Thoracic aorta (tissue), 1 donor: ENCODE data around the gene BPNT1.

- RAMPAGE, long total RNA = no peak
Measured at GRCh38 chr1:213984912-213985930, 2.6 kb upstream of the PROX1 start.

- RAMPAGE, long total RNA = no peak
Measured at GRCh38 chr1:214014718-214015203, 27.0 kb downstream of the PROX1 start.

GRCh38 chr1:214026821-214027412 is 39.1 kb downstream of the PROX1 start:
- RAMPAGE, long total RNA = no peak

DNA sequence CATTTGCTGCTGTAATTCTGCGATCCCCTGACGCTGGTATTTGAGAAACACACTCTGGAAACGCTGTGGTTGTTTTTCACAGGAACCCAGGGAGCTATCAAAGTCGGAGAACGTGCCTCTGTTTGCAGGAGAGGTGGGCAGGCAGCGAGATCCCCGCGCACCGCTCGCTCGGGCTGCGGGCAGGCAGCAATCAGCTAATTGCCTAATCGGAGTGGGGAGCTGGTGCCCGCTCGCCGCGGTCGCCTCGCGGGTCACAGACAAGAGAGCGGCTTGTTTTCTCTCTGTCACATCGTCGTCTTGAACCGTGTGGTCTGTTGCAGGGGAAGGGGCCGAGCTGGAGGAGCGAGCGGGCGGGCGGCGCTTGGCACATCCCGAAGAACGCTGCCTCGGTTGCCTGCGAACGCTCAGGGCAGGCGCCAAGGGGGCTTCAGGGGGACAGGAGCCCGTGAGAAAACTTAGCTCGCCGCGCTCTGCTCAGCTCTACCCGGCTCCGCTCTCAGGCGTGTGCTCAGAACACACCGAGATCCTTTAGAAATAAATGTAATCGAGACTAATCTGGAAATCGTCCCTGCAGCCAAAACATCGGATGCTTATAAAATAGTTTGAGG is 93.7 kb upstream of the SMYD2 start:
- RAMPAGE, long total RNA = no peak

DNA sequence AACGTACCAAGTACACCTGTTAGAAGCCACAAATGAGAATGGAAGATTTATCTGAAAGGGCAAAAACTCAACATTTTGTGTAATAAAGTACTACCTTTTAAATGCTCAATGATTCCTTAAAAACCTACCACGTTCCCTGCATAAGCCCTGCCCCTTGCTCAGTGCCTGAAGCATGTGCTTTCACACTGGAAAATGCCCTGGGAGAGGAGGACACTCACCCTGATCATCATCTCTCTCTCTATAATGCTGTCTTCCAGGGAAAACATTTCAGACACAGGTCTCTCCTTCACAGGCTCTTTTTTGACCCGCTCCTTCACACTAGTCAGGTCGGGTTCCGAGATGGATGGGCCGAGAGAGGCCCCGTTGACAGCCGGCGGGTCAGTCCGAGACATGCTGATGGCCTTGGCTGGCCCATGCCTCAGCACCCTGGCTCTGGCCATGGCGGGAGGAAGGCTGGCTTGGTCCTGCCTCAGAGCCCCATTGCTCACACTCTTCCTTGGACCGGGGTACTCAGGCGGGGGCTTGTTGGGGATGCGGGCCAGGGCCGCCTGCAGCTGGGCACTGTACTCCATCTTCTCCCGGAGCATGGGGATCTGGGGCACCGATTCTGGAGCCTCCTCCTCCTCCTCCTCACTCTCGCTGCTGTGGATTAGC is 102.3 kb downstream of the SMYD2 start:
- RAMPAGE, long total RNA = start-site peak on the minus strand centred at position 346 of the sequence, 69 bp wide, 23 reads

DNA sequence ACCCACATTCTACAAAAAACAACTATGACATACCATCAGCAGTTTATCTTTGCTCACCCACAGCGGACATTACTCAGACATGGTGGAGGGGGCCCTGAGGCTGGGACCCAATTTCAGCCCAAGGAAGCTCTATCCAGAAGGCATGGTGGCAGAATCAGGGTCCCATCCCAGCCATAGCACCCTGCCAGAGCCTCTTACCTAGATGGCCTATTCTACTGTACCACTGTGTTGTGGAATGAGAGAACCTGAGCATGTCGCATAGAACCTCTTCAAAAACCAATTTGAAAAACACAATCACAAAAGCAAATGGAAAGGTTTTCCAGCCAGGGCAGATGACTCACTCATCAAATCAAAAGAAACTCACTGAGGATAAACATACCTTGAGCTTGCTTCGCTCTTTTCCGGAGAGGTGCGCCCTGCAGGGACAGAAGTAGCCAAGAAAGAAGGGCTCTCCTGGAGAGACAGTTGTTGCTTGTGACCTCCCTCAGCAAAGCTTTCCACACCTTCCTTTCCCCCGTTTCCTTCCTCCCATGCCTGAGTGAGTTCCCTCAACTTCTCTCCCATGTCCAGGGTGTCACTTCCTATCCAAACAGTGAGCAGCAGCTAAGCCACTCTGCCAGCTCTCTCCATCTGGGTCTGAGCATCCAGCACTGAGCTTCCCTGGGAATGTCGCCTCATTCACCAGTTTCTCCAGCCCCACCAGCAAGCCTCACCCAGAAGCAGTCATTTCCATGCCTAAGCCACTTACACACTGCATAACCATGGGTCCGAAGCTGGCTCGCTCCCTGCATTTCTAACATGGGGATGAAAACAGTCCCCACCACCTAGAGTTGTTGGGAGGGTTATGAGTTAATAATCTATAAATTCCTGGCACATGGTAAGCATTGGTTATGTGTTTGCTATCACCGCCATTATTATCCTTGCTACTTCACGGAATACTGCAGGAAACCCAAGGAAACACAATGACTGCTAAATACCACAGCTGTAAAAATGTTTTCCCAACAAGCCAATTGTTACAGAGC is 75.1 kb downstream of the PTPN14 start:
- RAMPAGE, long total RNA = no peak

- RAMPAGE, long total RNA = no peak
Measured at GRCh38 chr1:215543161-215543839, 23.8 kb upstream of the KCTD3 start.

- RAMPAGE, long total RNA = no peak
Measured at GRCh38 chr1:215601243-215601579, 34.1 kb downstream of the KCTD3 start.

DNA sequence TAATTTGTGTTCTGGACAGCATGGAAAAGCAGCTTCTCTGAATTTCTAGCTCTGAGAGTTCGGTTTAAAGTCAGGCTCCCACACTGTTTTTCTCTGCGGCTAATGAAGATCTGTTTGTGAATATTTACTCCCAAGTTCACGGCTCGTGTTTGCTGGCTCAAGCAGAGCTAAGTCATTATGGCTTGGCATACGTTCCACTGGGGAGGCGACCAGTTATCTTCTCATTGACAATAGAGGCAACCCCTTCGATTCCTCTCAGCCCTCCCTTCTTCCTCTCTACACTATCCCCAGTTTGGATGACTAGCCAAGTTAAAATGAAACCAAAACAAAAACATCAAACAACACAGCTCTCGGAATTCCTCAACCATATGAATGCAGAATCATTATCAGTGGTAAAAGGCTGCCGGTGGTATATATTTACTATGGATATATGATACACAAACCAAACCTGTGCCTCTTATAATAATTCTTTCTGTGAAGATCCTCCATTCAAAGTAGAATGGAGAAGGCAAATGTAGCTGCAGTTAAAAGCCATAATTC is 108.1 kb upstream of the USH2A start:
- RAMPAGE, long total RNA = no peak

DNA sequence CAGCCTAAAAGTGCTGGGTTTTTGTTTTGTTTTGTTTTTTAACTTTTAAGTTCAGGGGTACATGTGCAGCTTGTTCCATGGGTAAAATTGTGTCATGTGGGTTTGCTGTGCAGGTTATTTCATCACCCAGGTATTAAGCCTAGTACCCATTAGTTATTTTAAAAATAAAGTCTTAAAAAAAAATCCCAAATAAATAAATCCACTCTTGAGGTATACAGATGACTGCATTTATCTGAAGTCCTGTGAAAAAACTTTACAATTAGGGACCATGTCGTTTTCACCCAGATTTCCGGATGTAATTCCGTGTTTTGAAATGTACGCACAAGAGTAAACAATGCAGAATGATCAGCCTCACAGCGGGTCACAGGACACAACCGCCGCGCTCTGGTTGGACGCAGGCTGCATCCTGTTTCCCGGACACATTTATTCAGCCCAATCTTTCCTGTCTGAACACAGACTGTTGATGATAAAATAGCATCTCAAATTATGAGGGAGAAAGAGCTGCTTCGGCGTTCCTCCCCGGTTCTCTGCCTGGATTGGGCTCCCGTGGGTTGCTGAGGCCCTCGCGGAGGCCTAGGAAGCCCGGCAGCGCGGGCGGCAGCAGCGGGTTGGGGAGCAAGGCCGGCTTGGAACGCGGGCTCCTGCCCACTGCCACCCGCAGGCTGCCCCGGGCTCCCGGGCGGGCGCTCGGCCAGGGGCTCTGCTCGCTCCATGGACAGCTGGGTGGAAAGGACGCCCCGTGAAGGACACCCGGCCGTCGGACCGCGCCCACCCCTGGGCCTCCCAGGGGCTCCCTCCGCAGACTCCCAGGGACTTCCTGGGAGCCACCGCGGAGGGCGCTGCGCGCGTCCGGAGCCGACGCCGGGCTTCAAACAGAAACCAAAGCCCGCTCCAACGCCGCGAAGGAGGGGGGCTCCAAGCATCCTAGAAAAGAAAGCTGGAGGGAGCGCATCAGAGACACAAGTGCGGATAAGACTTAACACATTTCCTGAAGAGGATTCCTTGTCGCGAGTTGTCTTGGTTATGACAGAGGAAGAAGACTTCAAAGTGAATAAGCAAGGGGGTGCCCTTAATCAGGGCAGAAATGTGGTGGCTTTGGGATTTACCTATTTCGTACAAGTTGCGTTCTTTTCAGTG is 122.4 kb downstream of the ESRRG start:
- RAMPAGE, long total RNA = no peak

GRCh38 chr1:217695754-217696218 is 64.6 kb downstream of the SPATA17 start:
- RAMPAGE, long total RNA = no peak

DNA sequence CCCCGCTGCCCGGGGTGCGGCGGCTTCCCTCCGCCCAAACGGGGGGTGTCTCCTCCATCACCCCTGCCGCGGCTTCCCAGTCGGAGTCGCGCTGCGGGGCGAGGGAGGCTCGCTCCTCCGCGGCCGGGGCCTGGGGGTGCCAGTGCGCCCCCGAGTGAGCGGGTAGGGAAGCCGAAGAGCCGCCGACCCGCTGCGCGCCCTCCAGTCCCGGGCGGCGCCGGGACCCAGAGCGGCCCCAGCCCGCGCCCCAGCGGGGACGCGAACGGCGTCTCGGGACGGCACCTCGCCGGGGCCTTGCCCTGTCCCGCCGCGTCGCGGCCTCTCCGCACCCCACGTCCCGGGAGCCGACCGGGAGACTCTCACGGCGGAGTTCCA is 120.4 kb upstream of the RRP15 start:
- RAMPAGE, long total RNA = no peak

DNA sequence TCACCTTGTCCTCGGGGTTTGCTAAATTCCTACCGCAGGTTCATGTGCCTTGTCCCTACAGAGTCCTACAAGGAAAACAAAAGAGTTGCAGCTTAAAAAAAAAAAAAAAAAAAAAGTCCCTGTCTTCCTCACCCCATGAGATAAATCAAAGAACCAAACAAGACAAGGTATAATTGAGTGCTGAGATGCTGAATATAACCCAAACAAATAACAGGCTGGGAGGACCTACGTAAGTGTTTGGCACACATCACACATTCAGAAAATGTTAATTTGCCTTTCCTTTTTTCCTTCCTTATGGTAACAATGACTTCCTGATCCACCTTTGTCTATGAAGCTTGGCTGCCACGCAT is 44.5 kb downstream of the ZC3H11B start:
- RAMPAGE, long total RNA = no peak

DNA sequence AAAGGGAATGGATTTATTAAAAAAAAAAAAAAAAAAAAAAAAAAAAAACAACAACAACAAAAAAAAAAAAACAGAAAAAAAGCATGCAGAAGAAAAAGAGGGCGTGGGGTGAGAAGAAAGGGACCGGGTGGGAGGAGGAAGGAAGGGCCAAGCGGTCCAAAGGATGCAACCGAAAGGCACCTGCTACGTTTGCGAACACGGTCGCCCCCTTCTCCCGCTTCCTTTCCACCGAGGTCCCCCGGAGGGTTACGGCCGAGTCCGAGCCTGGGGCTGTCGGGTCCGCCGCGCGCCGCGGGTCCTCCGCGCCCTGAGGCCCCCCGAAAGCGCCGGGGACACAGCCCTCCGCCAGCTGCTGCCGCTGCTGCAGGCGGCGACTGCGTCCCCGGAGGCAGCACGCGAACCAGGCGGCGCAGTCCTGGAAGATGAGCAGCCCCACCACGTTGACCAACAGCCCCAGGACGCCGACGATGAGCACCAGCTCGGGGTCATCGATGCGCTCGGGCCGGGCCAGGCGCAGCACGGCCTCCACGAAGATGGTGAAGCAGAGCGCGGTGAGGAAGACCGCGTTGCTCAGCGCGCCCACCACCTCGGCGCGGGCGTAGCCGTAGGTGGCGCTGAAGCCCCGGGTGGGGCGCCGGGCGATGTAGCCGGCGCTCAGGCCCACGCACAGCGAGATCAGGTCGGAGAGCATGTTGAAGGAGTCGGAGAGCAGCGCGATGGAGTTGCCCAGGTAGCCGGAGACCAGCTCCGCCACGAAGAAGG is 555 bp downstream of the SLC30A10 start:
- RAMPAGE, long total RNA = no peak

GRCh38 chr1:220089604-220090194 is at the start of gene BPNT1:
Gene BPNT1, minus strand, starts transcription at chr1:220089788.
- RAMPAGE, long total RNA = start-site peak on the minus strand at chr1:220089779-220089824, 57 reads

DNA sequence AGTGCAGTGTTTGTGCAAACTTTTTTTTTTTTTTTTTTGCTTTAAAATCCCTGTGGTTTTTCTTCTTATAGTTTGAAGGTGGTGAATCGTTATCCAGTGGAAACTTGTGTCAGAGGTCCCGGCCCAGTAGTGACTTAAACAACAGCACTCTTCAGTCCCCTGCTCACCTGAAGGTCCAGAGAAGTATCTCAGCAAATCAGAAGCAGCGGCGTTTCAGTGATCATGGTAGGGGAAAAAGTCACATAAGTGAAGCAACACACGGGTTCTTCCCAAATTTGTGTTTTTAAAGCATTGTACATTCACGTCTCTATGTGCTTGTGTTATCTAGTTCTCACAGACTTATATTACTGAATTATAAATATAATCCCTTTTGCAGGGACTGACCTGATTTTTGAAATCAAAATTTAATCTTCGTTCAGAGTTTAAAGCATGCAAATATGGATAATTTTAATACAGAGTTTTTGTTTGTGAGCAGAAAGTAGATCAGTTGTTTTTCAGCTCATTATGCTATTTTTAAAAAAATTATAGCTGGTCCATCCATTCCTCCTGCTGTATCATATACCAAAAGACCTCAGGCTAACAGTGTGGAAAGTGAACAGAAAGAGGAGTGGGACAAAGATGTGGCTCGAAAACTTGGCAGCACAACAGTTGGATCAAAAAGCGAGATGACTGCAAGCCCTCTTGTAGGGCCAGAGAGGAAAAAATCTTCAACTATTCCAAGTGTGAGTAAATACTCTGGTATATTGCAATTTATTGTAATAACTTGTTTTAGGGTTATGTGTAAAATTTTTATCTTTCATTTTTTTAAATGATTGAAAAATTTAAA is 54.6 kb upstream of the C1orf115 start:
- RAMPAGE, long total RNA = no peak

GRCh38 chr1:220697038-220697899 is 7.1 kb downstream of the C1orf115 start:
- RAMPAGE, long total RNA = no peak

- RAMPAGE, long total RNA = no peak
Measured at GRCh38 chr1:220761523-220761826, 13.4 kb downstream of the MTARC2 start.

GRCh38 chr1:220791290-220791981 is 4.7 kb downstream of the MTARC1 start:
- RAMPAGE, long total RNA = no peak

DNA sequence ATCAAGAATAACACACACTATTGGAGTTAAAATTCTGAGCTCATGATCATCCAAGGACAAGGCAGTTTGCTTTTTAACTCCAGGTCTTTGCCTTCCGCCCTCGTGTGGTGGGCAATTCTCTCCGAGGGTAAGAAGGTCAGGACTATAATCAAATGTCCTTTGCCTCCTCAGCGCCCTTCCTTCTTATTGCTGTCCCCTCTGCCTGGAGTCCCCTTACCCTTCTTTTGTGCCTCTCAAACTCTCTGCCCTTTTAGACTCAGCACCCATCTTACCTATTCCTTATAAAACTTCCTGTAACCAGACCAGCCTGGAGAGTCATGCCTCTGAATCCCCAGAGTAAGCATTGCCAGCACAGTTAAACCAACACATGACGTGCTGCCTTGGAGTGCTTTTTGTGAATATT is 17.2 kb downstream of the MTARC1 start:
- RAMPAGE, long total RNA = no peak